ENCODE measurements around a stretch of chr2.

GRCh38 chr2:102238235-102239036 lies 51.6 kb downstream of the IL1RL2 start:
- PRO-cap, result no peak

DNA sequence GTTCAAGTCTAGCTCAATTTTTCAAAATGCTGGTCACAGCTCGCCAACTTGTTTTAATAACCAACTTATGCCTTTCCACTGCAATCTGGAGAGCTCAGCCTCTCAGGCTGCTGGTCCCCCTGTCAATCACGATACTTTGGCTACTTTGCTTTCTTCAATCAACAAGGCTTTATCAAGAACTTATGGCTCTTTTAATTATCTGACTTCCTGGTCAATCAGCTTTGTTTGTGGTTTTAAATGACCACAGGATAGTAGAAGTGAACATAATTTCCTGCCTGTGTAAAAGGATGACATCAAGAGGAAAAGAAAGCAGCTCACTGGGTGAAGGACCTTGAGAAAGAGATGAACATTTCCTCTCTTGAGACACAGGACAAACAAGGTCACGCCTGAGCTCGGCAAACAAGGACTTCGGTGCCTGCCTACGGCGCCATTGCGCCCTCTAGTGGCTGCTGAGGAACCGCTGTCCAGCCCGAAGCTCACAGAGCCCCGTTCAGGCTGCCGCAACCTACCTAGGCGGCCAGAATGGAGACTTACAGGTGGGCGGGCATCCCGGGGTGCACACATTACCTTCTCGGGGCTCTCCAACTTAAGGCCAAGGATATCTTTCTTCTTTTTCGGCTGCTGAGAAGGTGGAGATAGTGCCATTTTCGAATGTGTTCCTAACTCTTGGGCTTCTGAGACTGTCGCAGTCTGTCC lies 53.9 kb downstream of the IL1RL2 start:
- PRO-cap, result no peak

DNA sequence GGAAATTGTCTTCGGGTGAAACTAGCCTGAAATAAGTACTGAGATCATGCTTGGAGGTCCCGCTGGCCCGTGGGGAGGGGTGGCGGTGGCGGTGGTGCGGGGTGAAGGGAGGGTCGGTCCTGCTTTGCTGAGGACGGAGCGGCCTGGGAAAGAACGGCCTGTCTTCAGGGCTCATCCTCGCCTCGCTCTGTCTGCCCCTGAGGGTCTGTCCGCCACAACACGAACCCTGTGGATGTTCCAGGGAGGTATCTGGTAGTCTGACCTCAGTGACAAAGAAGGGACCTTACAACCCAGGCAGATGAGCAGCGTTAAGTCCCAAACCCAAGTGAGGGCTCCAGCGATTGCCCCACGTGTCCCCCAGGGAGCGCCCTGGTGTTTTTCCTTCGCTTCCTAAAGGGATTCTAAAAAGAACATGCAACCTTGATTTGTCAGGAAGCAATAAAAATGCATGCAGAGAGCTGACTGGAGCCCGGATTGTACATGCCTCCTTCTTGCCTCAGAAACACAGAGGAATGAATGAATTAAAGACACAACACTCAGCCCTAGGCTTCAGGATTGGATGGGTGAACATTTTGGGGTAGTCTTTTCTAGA lies 58.9 kb downstream of the IL1RL2 start:
- PRO-cap, result no peak

DNA sequence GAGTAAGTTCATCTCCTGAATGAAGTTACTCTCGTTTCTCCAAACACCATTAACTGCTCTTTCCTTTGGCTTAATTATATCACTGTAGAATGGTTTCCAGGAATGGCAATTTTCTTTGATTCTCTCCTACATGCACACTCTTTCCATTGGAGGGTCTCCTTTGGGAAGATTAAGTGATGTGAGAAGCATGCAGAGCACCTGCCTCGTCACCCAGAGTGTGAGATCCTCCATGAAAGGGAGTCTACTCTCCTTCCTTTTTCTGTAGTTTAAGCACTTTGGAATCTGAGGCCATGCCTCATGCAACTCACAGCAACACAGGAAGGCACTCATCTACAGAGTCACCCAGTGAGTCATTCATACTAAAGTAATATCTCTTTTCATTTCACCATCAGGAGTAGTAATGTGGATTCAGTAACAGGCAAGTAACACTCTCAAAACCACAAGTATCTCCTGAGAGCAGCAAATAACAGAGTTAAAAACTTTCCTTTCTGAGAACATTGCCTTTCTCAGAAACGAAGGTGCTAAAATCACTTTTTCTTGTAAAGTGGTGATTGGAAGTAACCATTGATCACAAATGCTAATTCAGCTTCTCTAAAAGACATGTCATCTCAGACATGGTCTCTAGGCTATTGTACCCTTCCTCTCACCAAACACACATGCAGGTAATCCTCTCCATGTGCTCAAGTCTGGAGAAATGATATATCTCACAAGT lies 52.8 kb upstream of the IL1RL1 start:
- PRO-cap, result no peak

GRCh38 chr2:102340369-102341085 lies 15.1 kb upstream of the IL18R1 start:
- PRO-cap, result no peak

GRCh38 chr2:102708719-102709382 lies 27.8 kb downstream of the MFSD9 start:
- PRO-cap, result no peak

DNA sequence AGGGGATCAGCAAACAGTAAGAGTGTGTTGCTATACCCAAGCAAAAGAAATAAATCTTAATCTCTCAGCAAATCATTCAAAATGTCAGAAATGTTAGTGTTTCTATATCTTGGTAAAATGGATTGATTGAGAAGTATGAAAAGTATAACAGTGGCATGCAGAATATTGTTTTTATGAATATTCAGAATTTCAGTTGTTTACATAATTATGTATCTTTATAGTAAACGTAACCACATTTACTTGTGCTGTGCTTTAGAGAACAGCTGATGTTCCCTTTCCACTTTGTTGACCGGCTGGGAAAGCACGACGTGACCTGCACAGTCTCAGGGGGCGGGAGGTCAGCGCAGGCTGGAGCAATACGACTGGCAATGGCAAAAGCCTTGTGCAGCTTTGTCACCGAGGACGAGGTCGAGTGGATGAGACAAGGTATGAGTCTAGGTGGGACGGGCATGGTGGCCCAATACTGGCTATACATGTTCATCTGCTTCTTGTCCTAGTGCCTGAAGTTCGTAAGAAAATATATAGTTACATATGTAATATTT lies 59.1 kb downstream of the MRPS9 start:
- PRO-cap, result no peak

GRCh38 chr2:105107825-105108024 lies 69.9 kb downstream of the MRPS9 start:
- PRO-cap, result no peak

- PRO-cap, result no peak
These were observed 31.7 kb downstream of the GPR45 start for GRCh38 chr2:105273171-105273784.

DNA sequence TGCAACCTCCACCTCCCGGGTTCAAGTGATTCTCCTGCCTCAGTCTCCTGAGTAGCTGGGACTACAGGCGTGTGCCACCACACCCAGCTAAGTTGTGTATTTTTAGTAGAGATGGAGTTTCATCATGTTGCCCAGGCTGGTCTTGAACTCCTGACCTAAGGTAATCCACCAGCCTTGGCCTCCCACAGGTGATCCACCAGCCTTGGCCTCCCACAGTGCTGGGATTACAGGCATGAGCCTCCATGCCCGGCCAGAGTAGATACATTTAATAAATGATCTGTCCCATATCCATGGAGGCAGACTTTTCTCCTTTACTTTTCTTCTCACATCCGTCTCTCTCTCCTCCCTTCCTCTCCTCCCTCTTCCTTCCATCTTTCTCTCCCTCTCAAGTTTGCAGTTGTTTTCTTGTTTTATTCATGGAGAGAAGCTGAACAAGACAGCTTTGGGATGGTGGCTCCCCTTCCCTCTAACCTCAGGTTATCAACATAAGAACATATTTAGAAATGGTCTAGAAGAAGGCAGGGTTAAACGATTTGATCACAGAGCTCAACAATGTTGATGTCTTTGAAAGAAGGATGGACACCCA lies 29.6 kb downstream of the C2orf49 start:
- PRO-cap, result no peak

DNA sequence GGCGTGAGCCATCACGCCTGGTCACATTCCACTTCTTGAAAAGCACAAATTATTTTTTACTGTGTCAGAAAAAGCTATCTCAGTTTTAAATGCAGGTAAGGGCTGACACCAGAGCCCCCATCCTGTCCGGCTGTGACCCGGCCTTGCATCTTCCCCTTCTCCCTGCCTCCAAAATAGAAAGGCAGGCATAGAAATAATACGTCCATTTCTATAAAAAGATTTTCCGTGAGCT lies 11.9 kb downstream of the FHL2 start:
- PRO-cap, result no peak

DNA sequence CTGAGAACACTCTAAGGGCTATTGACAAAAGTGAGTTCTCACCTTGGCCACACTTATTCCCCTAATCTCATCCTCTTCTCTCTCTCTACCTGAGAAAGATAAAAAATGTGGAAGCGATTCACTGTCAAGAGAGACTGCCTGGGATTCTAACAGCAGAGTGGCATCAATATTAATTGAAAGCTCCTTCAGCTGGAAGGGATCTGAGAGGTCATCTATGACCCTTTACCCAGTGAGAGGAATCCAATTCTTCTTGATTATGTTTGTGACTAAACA lies 91.1 kb upstream of the FHL2 start:
- PRO-cap, result no peak

DNA sequence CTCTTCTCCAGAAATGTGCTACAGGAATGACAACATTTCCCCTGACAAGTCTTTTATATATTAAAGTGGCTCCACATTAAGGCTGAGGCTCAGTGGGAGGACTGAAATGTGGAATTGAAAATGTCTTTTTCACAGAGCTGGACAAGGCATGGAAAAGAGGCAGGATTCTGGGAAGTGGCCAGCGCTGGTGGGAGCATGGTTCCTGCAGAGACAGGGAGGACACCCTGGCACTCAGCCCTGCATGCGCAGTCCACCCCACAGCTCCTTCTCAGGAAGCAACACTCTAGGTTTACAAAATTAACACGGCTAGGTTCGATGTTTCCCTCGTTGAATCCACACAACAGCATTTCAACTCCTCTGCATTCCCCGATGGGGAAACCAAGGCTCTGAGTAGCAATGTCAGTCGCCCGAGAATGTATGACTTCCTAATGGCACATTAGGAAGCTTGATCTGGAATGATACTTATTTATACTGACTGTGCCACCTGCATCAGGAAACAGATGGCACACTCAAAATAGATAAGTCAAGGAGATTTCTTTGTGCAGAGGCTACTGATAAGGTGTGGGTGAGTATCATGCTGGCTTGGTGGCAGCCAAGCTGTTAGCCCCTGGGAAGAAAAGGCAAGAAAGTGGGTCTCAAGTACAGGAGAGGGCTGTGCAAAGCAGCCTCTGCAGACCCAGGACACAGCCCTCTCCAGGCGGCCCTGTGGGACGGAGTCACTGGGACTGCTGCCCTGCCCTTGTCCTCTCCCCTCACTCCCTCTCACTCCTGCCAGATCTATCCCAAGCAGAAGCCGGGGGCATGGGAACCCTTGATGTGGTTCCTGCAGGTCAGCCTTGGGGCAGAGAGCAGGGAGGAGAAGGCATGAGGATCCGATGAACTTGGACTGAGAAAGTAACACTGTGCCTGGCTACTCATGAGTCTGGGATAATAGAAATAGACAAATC lies 158.4 kb upstream of the FHL2 start:
- PRO-cap, result no peak

DNA sequence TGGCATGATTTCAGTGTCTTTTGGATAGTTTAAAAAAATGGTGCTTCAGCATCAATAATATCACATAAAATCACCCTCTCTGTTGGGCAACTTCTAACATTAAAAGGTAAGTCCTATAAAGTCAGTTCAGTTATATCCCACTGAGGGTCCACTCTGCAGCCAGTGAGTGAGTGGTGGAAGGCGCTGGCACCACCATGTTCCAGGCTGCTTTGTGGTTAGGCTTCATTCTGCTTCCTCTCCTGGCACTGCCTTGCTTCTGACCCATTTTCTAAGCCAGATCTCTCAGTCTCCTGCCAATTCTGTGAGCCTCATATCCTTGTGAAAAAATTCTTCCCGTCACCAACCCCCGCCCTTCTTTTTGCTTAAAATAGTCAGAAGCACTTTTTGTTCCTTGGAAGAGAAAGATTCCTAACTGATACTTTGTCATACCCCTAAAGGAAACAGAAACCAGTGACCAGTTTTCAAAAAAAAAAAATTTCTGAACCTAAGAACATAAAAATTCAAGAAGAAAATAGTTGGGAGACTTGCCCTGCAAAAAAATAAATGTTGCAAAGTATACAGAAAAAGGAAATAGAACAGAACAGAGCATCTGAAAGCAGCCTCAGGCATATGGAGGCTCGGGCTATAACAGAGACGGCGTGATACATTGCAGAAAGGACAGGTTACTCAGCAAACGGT lies 139.7 kb upstream of the NCK2 start:
- PRO-cap, result no peak

DNA sequence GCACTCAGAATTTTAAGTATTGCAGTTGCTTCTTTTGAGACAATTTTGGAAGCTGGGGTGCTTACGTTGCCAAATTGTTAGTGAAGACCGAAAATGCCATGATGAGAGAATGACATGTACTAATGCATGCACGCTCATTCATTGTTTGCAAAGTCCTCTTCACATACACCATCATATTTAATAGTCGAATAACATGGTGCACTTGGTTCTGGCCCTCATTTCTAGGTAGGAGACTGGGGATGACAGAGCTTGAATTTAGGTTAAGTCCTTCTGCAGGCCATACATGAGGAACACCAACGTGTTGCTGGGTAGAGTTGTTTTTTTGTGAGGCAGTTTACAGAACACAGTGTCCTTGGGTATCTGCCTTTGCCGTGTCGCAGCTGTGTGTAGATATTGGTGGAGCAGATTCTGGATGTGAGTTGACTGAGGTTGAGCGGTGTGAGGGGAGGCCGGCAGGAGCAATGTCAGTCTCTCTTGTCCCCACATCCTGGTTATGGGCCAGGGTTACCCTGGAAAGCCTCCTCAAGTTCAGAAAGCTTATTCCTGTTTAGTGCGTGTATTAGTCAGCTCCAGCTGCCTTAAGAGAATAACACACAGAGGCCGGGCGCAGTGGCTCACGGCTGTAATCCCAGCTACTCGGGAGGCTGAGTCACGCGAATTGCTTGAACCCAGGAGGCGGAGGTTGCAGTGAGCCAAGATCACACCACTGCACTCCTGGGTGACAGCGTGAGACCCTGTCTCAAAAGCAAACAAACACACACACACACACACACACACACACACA lies 4.8 kb downstream of the NCK2 start:
- PRO-cap, result no peak

GRCh38 chr2:105772483-105772922 lies 27.8 kb downstream of the NCK2 start:
- PRO-cap, result no peak

- PRO-cap, result no peak
These were observed 32.9 kb downstream of the NCK2 start for GRCh38 chr2:105777576-105778130.

GRCh38 chr2:106028358-106028562 lies 37.2 kb upstream of the ECRG4 start:
- PRO-cap, result no peak

DNA sequence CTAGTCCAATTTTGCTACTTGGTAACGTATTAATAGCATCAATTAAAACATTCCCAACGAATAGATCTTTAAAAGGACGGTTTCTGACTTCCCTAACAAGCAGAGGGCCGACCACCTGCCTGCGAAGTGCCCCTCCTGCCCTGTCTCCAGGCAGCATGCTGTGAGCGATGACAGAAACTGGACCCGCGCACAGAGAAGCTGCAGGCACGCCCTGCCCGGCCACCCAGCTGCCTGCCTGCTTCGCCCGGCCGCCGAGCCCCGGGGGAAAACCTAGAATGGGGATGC lies 856 bp downstream of the UXS1 start:
- PRO-cap, result no peak

DNA sequence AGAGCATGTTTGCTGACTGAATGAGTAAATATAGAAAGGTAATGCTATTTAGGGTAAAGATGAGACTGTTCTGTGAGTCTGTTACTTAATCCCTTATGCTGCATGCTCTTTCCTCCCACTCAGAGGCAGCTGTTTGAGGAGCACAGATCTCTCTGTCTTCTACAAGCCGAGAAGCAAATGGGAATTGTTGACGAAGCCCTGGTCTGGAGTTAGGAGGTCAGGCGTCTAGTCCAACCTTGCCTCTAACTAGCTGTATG lies 130.1 kb downstream of the RGPD3 start:
- PRO-cap, result no peak